PFSK-1 (cell line): ENCODE data around the genes RPS3A, GATB and ARFIP1.

GRCh38 chr4:150874126-150874867 is 140.8 kb downstream of the LRBA start:
- RRBS, result no CpG with 5 or more reads among the region's 7 CpGs

GRCh38 chr4:151099361-151100545 is at the start of gene RPS3A:
RPS3A (plus strand) TSS chr4:151099628.
- RRBS, result no CpG with 5 or more reads among the region's 75 CpGs

GRCh38 chr4:151104619-151105118 is 5.2 kb downstream of the RPS3A start:
- RRBS, result no CpG with 5 or more reads among the region's 2 CpGs

DNA sequence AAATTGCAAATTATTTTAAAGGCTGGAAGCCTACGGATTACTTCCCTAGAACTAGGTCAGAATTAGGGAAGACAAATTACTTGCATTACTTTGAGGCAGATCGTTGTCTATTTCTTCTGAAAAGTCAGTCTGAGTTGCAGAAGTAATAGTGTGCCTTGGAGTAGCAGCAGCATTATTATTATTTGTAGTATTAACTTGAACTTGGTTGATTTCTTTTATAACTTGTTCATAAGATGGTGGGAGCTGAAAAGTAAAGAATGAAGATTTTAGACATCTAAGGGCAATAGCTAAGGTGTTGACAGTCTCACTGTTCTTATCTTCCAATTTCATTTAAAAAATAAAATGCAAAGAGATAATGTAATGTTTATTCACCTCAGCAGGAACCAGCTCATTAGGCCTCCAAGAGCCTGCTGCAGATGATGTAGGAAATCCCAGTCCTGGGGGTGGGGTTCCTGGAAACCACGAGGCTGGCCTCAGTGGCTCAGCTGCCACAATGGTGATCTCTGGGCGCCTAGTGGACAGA is 77.1 kb downstream of the RPS3A start:
- RRBS, result no CpG with 5 or more reads among the region's 4 CpGs

GRCh38 chr4:151178965-151179451 is 79.6 kb downstream of the RPS3A start:
- RRBS, result no CpG with 5 or more reads among the region's 2 CpGs

DNA sequence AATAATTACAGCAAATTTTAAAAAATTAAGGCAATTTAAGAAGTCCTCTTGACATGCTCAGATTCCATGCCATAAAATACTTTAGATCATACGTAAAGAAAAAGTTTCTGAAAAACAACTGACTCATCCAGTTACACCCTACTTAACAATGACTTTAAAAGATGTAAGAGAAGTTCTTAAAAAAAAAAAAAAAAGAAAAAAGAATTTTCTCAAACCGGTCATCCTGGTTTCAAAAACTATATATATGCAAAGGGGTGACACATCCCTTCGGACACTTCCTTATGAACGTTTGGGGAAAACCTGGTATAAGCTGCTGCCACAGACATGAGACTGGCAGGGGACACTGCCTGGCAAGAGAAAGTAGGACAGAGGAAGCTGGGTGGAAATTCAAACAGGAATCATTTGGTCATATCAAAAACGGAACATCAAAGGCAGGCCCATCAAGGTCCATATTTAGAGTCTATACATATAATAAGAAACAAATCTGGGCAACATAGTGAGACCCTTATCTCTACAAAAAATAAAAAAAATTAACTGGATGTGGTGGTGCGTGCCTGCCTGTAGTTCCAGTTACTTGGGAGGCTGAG is 81.1 kb upstream of the PRSS48 start:
- RRBS, result no CpG with 5 or more reads among the region's 6 CpGs

DNA sequence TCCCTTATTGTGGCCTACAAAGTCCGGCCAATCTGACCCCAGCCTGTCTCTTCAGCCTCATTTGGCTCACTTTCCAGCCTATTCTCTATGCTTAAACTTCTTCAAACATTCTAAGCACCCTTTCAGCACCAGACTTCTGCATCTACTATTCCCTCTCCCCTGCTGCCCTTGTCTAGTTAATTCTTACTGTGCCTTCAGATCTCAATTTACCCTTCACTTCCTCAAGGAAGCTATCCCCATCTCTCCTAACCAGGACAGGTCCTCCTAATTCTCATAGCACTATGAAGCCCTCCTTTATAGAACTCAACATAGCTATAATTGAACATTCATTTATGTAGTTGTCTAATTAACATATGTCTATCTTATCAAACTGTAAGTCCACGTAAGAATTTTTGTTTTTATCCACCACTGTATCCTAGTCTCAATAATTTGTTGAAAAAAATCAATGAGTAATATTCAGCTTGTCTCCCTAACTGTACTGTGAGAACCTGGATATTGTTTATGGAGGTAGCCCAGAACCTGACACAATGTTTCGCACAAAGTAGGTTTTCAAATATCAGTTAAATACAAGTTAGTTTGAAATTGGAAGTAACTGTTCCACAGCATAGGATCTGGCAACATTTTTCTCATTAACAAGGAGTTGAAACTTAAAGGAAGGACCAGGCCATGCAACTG is 16.9 kb downstream of the PRSS48 start:
- RRBS, result no CpG with 5 or more reads among the region's 3 CpGs

DNA sequence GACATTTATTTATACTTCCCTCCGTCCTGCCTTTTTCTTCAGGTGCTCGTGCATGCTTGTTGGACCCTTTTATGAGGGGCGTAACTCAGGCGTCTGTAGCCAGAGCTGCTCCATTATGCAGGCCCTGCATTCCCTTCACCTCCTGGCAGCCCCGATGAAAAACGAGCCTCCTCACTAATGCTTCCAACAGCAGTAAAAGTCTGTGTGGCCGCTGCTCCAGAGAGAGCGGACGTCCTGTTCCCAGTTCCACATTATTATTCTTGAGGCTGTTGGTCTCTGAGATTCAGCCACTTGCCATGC is 101.2 kb downstream of the GATB start:
- RRBS, result no CpG with 5 or more reads among the region's 9 CpGs

GRCh38 chr4:151760879-151761630 is at the start of gene GATB:
GATB (minus strand) TSS chr4:151761007.
- RRBS, result no CpG with 5 or more reads among the region's 31 CpGs

DNA sequence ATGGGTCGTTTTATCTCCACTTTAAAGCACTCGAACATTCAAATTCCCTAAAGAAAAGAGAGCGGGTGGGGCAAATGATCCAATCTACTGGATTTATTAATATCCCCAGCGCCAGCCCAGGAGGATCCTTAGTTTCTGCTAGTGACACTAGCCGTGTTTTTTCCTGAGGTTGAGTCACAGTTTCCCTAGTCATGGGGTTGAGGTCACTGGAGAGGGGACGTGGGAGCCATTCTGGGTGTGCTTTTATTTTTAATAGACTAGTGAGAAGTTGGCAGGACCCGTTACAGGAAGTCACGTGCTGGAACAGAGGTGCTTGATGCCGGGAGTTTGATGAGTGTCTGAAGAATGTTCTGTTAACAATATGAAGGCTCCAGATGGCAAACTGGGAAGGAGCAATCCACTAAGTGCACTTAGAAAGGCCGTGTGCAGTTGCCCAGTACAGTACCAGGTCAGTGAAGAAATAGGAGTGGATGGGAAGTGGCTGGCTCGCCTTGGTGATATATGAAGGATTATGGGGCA is 292.0 kb downstream of the FBXW7 start:
- RRBS, result no CpG with 5 or more reads among the region's 11 CpGs

DNA sequence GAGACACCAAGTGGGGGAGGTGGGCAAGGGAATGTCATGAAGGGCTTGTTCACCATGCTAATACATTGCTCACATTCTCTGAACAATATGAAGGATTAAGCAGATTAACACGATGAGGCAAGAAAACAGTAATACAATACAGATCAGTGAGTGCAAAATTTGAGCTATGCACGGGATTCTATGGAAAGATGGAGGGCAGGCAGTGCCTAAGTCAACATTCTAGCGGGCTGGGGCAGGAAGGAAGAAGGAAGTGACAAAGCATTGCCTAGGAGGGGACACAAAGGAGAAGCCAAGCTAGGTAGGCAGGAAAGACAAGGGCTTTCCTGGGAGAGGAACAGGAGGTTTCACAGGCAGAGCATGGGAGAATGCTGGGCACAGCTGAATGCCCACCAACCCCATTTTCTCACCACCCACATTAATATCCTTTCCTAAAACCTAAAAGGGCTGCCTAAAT is 278.1 kb downstream of the FBXW7 start:
- RRBS, result no CpG with 5 or more reads among the region's 3 CpGs

DNA sequence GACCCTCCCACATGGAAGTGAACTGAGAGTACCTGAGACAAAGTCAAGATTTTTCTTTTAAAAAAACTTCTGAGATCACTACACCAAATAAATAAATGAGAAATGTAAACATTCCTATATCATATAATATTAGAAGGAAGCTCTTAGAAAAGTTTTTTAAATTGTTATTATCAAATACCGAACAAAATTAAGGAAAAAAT is 28.8 kb downstream of the FBXW7 start:
- RRBS, result no CpG with 5 or more reads among the region's 1 CpG

DNA sequence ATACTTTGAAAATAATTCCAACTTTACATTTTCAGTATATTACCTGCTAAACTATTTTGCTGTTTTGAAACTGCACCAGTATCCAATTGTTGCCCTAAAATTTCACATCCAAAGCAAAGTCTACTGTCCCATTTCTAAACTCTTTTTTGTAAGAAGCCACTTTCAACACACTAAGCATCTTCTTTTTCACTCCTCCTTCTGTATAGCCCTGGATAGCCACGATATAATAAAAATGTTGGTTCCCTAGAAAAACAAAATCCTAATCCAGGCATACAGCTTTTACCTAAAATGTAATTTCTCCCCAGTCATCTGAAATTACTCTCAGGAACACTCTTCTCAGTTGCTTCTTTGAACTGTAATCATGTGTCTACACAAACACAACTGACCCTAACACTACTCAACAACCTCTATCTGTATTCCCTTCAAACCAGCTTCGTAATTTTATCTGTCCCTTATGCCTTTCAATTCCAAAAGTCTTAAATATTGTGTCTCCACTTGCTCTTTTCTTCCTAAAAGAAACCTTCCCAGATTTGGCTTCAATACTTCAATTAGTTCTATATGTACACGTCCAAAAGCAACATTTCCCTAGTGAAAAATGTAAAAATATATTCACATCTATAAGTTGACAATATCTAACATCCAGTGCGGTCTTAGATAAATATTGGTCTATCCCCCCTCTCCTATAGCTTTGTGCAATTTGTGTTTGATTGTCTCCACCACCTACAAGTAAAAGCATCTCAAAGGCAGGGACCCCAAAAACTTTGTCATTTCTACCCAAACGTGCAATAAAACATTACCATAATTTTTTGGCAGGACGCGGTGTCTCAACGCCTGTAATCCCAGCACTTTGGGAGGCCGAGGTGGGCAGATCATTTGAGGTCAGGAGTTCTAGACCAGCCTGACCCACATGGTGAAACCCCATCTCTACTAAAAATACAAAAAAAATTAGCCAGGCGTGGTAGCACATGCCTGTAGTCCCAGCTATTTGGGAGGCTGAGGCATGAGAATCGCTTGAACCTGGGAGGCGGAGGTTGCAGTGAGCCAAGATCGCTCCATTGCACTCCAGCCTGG is 3.5 kb downstream of the FBXW7 start:
- RRBS, result no CpG with 5 or more reads among the region's 13 CpGs

DNA sequence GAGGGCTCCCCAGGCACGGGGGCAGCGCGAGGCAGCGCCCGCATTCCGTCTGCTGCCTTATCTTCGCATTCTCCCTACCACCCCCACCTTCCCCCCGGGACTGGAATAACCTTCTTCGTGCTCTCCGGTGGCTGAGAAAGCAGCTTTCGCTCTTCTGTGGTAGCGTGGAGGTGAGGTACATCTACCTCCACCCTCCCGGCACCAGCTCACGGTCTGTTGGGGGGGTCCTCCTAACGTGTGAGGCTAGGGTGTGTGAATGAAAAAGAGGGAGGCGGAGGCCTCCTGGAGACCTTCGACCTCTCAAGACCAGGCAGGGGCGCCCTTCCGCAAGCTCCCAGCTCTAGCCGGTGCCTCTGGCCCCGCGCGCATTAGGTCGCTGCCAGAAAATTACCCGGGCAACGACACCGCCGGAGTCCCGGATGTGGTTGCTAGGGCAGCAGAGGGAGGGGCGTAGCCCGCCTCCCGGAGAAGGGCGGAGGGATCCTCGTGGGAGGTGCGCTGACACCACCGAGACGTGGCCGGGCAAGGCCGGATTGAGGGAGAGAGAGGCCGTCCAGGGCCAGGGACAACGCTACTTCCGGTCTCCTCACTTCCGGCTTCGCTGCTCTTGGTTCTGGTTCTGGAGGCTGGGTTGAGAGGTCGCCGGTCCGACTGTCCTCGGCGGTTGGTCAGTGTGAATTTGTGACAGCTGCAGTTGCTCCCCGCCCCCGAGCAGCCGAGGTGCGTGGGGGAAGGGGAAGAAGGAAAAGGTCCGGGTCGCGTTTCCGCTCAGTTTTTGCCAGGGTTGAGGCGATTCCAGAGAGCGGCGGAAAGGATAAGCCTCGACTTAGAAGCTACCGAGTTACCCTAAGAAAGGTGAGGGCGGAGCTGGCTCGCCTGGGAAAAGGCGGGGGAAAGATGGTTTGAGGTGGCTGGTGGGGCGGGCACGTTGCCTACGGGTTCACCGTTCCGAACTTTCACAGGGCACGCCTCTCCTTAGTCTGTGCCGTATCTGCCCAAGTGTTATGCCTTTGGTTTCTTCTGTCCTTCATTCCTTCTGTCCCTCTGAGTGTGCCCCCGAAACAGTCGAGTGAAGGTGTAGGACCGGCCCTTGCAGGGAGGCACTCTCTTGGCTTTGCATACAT is at the start of gene ARFIP1:
Gene ARFIP1, plus strand, starts transcription at position 583 of the 1,124 bp plus-strand sequence.
- RRBS, result under 1% methylated on average over 34 of the region's 75 CpGs

- RRBS, result no CpG with 5 or more reads among the region's 7 CpGs
These were observed 19.3 kb downstream of the TRIM2 start for GRCh38 chr4:153223550-153223882.

DNA sequence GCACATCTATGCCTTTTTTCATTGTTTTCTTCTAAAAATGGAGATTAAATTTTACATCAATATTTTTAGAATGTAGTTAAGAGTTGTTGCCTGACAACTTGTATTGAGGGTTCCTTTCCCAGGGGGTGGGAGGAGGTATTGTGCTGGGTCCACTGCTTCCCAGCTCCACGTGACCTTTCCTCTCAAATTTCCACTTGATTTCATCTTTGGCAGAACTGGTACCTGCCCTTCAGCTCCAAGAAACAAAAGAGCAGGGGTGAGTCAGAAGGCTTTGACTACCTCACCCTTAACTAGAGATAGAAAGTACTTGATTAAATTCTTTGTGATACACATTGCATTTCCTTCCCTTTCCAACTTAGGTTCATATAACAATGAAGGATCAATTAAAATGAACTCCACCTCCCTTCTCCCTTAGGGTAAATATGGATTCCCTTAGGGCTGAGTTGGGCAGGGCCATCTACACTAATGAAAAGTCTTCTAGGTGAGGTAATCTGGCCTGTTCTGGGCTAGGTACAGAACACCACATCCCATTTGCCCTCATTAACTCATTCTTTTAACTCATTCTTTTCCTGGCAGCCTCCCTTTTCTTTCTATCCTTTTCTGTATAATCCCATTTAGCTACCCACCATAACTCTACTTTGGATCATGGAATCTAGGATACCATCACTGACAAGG is 19.8 kb downstream of the TRIM2 start:
- RRBS, result no CpG with 5 or more reads among the region's 1 CpG

- RRBS, result 92% methylated on average over 3 of the region's 8 CpGs
These were observed 6.8 kb downstream of the TMEM131L start for GRCh38 chr4:153472818-153473508.

DNA sequence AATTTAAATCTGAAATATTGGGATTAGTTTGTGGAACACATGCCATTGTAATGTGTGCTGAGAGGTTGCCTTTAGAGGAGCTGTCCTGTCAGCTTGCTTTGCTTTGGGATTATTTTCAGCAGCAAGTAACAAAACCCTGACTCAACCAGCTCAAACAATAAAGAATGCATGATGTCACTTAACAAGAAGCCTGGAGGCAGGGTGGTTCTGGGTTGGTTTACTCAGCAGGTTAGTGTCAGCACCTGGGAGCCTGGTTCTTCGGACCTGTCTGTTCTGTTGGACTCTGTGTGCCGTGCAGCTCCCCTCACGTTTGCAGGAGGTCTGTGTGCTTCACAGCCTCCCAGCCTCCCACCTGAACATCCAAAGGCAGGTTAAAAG is 20.1 kb downstream of the TMEM131L start:
- RRBS, result no CpG with 5 or more reads among the region's 3 CpGs

GRCh38 chr4:153521578-153521860 is 55.4 kb downstream of the TMEM131L start:
- RRBS, result no CpG with 5 or more reads among the region's 9 CpGs

GRCh38 chr4:153527479-153528253 is 61.5 kb downstream of the TMEM131L start:
- RRBS, result no CpG with 5 or more reads among the region's 16 CpGs